Smooth muscle cell (in vitro differentiated cells): ENCODE data around the gene ZNF804A.

DNA sequence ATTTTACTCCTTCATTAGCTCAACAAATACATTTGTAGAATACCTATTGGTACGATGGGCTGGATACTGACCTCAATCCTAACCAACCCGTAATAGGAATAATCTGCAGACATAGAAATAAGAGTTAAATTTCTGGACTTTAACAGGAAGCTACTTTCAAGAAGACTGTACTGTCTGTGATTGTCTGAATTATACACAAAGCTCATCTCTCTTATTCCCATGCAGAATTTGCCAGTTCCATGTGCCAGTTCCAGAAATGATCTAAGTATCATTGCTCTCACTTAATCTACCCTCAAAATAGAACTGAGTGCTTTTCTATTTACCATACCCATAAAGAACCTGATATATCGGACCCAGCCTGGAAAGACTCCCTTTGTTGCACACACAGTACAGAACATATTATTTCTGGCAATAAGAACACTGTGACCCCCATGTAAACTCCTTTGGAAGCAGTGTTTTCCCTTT is 102.2 kb upstream of the TTN start:
- RAMPAGE, long total RNA, result no peak

DNA sequence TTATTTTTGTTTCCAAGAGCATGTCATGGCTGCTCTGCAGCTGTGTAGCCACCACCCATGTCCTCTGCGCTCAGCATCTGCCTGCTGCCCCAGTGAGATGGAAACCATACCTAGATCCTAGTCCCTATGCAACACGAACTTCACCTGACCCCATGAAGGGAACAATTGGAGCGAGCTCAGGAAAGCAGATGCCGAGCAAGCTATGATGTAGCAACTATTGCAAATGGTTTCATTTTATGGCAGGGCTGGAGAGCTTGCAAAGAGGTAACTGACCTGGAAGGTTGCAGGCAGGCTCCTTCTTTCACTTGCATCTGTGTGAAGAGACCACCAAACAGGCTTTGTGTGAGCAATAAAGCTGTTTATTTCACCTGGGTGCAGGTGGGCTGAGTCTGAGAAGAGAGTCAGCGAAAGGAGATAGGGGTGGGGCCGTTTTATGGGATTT is 1.4 kb upstream of the CCDC141 start:
- RAMPAGE, long total RNA, result no peak

DNA sequence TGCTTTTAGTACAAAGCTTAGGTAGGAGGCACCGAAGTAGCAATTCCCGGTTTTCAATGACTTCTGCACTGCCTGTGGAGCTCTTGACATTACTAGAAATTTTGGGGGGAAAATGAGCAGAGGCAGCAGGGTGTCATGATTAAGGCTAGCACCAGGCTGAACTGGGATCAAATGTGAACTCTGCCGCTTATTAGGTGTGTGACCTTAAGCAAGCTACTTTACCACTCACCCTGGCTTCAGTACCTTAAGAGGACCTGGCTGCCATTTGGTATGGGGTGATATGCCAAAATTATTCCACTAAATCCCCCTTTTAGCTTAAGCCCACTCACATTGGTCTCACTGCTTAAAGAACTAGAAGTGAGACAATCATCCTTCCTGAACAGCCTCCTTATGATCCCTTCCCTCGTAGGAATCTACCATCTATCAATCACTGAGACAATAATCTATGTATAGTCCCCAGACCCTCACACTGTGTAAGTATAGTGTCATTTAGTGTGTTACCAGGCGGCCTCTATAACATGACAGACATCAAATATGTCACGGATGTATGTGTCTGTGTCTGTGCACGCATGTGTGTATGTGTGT is 36.9 kb downstream of the SESTD1 start:
- RAMPAGE, long total RNA, result no peak

DNA sequence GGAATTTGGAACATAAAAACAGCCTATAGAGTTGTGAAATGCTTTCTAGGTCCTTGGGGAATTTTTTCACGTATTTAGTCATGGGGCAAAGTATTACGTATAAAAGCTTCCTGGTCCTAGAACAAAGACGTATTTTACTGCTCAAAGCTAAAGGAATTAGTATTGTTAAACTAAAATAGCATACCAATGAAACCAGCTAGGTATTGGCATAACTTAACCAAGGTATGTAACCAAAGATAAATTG is 1.6 kb downstream of the SESTD1 start:
- RAMPAGE, long total RNA, result no peak

GRCh38 chr2:179861726-179862332 is 417 bp upstream of the ZNF385B start:
- RAMPAGE, long total RNA, result no peak

GRCh38 chr2:179950448-179951029 is 56.6 kb downstream of the CWC22 start:
- RAMPAGE, long total RNA, result no peak

GRCh38 chr2:180033748-180034744 is 26.9 kb upstream of the CWC22 start:
- RAMPAGE, long total RNA, result no peak

- RAMPAGE, long total RNA, result no peak
Observed at GRCh38 chr2:180656297-180656850, 324.0 kb upstream of the UBE2E3 start.

- RAMPAGE, long total RNA, result no peak
Observed at GRCh38 chr2:180983863-180984319, 3.5 kb downstream of the UBE2E3 start.

GRCh38 chr2:181054363-181055333 is 74.2 kb downstream of the UBE2E3 start:
- RAMPAGE, long total RNA, result no peak

DNA sequence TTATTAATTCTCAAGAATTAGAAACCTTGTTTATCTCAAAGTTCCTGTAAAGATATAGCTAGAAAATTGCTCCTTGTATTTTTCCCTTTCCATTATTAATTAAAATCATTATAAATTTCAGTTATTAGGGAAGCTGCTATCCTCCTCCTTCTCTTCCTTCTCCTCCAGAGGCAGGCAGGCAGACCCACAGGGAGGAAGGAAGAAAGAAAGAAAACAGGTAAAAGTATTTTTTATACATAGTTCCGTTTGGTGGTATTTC is 19.6 kb upstream of the ITGA4 start:
- RAMPAGE, long total RNA, result no peak

- RAMPAGE, long total RNA, result no peak
Observed at GRCh38 chr2:181896332-181896779, 4.8 kb downstream of the ITPRID2 start.

DNA sequence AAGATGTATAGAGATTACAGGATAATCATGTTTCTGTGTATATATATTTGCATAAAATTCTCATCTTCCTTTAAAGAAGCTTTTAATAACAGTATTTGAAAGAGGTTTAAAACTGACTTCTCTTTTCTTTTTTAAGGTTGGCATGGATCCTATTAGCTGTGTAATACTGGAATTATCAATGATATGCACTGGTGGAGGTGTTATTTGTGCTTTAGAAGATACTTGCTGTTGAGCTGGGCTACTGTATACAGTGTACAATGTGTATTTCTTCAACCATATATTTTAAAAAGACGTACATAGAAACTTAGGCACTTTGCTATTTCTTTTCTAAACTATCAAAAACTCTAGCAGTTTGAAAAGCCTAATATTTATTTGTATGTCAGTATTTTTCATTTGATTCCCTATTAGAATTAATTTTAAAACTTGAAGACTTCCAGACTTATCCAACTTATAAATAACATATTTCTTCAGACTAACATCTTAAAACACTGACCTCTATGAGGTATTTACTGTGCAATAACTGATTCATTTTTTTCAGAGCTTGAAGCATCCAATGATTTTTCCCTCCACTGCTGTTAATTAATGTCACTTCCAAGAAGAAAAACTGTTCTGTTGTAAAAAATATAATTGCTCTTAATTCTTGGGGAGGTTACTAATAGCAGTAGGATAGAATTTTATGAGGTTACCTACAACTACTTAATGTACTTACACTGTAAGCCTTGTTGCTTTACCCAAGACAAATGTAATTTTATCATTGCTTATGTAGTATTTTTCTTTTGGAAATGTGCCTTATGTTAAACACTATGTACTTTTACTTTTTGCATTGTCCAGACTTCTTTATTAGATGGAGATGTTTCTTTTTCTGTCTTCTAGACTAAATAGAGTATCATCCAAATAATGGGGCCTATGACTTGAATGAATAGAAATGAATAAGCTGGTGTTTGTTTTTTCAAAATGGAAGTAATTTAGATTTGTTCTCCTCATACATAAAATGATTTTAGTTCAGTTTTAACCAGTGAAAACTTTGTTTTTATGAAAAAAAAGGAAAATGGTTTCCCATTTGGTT is 38.2 kb downstream of the ITPRID2 start:
- RAMPAGE, long total RNA, result no peak

GRCh38 chr2:182068652-182069188 is 83.1 kb downstream of the PPP1R1C start:
- RAMPAGE, long total RNA, result no peak

DNA sequence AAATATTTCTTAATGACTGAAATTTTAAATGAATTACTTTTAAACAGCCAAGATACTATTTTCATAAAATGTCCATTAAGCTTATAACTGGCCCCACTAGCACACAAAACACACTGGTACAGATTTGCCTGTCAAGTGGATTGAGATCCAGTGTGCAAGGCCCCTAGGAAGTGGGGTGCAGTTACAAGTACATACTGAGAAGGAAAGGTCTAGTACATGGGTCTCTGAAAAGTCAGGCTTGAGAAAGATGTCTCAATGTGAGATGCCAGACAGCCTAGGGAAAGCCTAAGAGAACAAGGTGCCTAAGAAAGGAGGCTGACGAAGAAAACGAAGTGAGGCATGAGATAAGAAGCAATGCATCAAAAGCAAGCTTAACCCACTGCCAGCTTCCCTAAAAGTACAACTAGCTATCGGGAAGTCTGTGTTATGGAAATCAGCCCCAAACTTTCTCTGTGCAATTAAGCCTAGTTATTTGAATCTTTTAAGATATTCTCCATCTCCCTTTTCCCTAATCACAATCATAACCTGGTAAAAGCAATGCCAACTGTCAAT is 2.5 kb downstream of the PDE1A start:
- RAMPAGE, long total RNA, result no peak

GRCh38 chr2:182867000-182867372 is 549 bp upstream of the FRZB start:
- RAMPAGE, long total RNA, result no peak

- RAMPAGE, long total RNA, result no peak
Observed at GRCh38 chr2:183002878-183003573, 35.2 kb downstream of the NCKAP1 start.

- RAMPAGE, long total RNA, result no peak
Observed at GRCh38 chr2:184562520-184563014, 35.8 kb upstream of the ZNF804A start.

- RAMPAGE, long total RNA, result no peak
Observed at GRCh38 chr2:184598039-184599156, at the start of gene ZNF804A. Gene ZNF804A, plus strand, starts transcription at chr2:184598529.

- RAMPAGE, long total RNA, result no peak
Observed at GRCh38 chr2:185864373-185865250, 126.0 kb downstream of the FSIP2 start.